Metastatic Liver Carcinoma in the Adrenal Gland (tissue), 2 donors: ENCODE data around the gene NPB.

DNA sequence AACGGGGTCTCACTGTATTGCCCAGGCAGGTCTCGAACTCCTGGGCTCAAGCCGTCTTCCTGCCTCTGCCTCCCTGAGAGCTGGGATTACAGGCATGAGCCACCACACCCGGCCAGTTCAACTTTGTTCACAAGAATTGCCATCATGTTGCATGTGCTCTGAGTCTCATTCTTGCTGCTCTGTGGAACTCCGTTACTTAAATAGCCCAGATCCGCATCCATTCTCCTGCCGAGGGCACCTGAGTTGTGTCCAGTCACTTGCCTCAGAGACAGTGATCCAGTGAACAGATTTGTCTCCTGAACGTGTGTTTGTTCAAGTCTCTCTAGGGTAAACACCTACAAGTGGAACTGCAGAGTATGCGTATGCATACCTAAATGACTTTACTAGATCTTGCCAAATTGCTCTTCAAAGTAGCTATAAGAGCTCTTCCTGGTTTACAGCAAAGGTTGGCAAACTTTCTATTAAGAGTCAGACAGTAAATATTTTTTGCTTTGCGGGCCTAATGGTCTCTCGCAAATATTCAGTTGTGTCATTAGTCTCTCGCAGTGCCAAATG is 3.4 kb upstream of the SLC38A10 start:
- PRO-cap, 2 experiments, result no peak in any of the 2 experiments

GRCh38 chr17:81323493-81324211 is 28.5 kb upstream of the SLC38A10 start:
- PRO-cap, 2 experiments, result no peak in any of the 2 experiments

DNA sequence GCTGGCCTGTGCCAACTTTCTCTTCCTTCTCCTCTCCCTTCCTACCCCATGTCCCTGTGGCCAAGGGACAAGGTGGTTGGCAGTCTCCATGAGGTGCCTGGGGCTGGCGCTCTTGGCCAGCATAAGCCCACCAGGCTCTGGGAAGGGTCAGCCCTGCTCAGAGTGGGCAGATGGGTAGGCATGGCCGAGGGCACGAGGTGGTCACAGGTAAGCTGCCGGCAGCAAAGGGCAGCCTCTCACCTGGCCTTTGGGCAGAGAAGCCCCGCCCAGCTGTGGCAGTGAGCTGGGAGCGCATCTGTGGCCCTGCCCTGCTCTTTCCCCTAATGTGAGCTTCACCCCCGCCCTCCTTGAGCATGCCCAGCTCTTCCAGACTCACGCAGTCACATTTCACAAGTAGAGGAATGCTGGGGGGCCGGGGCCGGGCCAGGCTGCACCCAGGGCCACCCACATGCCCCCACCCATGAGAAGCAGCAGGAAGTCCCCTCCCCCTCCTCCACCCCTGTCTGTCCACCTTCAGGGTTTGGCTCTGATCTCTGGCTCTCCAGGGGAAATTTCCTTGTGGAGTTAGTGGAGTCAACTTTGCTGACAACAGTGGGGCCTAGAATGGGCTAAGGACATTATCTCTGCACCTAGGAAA is 40.7 kb upstream of the SLC38A10 start:
- PRO-cap, 2 experiments, result no peak in any of the 2 experiments

DNA sequence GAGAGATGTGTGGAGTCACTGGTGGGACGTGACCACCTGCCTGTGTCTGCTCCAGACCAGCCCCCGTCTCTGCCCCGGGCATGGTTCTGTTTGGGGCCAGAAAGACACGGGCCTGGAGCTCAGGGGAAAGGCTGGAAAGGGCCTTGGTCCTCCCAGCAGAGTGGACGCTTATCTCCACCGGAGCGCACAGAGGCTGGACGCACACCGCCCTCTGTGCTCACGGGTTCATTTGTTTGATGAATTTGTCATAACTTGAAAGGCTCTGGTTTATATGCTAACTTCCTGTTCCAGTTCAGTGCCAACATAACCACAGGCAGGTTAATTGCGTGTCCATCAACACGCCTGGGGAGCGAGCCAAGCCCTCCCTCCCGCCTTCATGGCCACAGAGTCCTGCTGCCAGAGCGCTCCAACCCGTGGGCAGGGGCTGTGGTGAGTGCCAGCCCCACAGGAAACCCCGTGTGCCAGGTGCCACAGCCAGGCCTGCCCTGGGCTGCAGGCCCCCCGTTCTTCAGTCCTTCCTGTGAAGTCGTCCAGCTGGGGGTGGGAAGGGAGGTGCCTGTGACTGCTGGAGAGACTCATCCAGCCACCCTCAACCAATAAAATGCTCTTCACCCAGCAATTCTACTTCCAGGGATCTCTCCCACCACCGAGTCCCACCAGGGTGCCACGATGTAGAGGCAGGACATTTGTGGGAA is 29.5 kb upstream of the BAHCC1 start:
- PRO-cap, 2 experiments, result no peak in any of the 2 experiments

DNA sequence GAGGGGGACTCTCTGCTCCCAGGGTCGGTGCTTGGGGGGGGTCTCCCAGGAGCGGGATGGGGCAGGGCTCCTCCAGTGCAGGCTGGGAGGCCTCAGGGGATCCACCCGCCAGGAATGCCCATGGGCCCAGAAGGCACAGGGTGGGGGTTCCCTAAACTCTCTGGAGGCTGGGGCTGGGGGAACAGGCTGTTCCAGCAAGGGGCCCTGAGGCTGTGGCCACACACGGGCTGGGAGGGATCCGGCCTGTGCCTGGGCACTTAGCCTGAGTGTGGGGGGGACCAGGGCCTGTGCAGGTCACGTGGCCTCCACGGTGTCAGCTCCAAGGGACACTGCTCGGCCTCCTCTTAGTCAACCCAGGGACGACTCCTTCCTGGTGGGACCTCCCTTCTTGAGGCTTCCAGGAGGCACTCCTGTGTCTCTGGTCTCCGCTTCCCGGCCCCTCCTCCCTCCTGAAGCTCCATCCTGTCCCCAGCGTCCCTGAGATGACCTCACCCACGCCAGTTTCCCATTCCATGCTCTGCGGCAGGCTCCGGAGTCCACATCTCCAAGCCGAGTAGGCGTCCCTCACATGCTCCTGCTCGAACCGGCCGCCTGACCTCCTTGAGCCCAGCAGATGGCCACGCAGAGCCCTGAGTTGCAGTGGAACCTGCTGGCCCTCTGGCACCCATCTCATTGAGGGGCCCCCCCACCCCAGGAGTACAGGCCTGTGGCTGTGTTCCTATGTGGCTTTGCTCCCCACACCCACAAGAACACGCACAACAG is 23.0 kb upstream of the BAHCC1 start:
- PRO-cap, 2 experiments, result no peak in any of the 2 experiments

- PRO-cap, 2 experiments, result peak in 2 of 2 experiments; most common plus-strand start chr17:81392308 (in 2); most common minus-strand start chr17:81392102 (in 1)
Measured at GRCh38 chr17:81391779-81392524, 3.3 kb upstream of the BAHCC1 start.

DNA sequence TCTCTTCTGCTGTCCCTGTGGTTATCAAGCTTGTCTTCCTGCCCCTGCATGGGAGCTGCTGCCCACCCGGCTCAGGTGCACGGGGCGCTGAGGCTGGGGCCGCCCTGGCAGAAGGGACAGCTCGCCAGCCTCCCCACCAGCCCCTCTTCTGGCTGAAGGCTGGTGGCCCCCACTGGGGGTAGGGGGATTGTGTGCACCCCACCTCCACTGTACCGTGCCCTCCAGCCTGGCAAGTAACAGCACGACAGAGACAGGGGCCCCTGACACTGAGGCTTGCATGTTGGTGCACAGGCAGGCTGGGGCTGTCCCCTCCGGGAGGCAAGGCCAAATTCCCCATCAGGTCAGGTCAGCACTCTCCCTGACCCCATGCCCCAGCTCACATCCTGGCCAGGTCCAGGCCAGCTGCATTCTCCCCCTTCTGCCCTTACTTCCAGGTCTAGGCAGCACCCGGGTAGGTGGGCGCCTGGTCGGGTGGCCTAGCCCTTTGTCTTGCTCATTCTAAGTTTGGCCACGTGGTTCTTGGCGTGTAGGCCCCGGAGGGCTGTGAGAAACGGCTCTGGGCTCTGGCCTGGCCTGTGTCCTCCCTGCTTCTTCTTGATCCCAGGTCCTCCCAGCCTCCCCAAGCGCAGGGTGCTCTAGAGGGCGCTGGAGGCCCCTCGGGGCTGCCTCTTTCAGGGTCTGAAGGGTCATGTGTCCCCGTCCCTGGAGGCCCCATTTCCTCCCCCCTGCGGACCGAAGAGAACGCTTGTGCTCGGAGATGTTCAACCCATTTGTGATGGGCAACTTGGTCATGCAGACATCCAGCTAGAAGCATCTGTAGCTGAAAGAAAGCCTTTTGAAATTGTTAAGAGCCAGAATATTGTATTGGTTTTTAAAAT is 6.5 kb downstream of the BAHCC1 start:
- PRO-cap, 2 experiments, result no peak in any of the 2 experiments

- PRO-cap, 2 experiments, result no peak in any of the 2 experiments
Measured at GRCh38 chr17:81426820-81427554, 31.7 kb downstream of the BAHCC1 start.

DNA sequence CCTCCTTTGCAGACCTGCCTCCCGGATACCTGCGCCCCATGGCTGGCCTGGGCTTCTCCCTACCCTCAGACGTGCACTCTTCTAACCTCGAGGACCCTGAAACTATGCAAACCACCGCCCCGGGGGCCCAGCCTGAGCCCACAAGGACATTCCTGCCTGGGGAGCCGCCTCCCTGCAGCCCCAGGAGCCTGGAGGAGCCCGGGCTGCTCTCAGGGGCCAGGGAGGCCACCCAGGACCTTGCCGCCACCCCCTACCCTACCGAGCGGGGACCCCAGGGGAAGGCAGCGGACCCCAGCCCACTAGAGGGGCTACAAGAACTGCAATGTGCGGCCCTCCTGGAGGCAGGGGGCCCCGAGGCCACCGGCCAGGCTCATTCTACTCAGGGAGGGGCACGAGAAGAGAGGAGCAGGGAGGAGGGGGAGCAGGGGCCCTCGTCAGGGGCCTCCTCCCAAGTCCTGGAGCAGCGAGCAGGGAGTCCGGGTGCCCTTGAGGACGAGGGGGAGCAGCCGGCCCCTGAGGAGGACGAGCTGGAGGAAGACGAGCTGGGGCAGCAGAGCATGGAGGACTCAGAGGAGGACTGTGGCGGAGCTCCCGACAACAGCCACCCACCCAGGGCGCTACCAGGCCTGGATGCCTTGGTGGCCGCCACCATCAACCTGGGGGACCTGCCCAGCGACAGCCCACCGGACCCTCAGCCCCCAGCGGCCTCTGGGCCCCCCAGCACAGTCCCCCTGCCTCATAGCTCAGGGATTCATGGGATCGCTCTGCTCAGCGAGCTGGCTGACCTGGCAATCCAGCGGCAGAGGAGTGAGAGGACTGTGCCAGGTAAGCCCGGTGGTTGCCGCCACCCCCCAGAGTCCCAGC is 52.0 kb downstream of the BAHCC1 start:
- PRO-cap, 2 experiments, result no peak in any of the 2 experiments

GRCh38 chr17:81499935-81500389 is 12.6 kb downstream of the ACTG1 start:
- PRO-cap, 2 experiments, result no peak in any of the 2 experiments

DNA sequence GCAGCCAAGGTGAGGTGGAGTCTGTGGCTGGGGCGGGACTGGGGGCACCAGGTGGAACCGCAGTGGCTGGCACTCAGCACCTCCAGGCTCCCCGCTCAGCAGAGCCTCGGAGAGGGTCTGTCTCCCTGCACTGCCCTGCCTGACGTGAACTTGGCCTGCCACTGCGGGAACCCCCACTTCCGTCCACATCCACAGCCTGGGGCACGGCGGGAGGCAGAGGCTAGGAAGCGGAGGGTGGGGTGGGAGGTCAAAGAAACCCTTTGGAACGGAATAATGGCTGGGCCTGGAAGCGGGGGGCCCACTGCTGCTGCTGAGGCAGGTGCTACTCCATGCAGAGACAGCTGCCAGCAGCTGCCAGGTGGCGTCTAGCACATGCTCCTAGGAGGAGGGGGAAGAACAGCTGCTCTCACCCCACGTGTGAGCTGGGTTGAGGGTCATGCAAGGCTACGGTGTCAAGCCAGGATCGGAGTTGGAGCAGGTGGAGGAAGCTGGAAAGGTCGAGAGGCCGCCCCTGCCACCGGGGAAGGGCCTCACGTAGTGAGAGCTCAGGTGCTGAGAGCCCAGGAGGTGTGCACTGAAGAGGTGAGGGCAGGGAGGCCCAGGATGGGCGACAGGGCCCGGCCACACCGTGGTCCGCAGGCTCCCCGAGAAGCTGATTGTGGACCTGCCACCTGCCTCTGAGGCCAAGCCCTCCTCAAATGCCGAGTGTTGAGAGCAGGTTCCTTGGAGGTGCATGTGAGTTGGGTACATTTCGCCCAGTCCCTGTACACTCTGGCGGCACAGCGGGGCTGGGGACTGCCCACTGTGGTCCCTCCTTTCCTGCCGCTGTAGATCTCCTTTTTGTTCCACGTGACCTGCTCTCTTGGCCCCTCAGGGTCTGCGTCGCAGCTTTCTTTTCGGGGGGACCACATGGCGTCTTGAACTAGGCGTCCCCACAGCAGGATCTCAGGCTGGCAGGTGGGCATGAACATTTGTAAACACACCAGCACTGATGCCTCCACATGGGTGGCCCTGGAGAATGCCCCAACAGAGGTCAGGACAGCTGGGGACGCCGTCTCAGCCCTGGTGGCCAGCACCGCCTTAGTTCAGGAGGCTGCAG is 9.9 kb downstream of the FSCN2 start:
- PRO-cap, 2 experiments, result no peak in any of the 2 experiments

DNA sequence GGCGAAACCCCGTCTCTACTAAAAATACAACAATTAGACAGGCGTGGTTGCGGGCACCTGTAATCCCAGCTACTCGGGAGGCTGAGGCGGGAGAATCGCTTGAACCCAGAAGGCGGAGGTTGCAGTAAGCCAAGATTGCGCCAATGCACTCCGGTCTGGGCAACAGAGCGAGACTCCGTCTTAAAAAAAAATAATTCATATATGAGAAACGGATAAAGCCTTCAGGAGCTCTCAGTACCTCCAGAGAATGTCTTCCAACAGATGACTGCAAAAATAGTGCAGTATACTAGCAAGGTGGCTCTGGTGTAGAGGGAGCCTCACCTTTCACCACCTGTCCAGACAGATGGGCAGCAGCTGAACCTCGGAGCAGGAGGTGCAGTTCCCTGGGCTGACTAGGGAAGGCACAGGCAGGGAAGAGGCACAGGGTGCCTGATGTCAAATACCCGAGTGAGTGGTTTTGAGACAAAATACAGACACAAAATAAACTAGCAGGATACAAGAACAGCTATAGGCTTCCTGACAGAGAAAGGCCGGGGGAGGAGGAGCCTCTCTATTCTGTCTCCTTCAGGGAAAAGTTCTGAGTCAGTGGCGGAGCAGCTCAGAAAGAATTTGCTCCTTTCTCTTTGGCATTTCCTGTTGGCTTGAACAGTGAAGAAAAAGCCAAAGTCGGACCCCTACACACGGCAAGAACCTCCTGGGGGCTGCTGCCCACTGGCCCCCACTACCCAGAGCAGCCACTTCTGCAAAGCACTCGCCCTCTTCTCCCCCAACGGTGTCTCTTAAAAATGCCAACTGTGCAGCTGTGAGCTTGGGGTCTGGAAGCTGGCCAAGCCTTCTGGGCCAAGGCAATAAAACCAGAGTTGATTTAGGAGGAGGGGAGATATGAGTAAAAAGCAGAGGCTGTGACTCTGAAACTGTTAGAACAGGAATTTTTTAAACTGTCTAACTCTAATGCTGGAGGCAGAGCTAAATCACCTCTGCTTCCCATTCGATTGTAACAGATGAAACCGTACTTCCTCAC is 14.3 kb upstream of the FAAP100 start:
- PRO-cap, 2 experiments, result no peak in any of the 2 experiments

DNA sequence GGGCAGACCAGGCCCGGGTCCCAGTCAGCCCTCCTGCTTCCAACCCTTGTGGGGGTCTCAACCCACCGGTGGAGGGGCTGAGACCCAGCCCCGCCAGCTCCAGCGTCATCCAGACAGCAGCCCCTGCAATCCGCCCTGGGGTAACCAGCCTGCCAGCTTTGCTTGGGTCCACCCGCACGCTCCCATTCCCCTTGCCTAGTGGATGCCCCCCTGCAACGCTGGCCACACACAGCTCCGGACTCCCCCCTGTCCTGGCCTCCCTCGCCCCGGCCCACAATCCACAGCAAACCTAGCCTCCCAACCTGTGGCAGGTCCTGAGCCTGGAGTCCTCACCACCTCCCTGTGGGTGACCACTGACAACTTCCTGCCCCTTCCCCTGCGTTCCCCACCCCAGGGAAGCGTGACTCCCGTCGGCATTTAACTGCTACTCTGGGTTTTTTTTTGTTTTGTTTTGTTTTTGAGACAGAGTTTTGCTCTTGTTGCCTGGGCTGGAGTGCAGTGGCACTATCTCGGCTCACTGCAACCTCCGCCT is 2.9 kb downstream of the PDE6G start:
- PRO-cap, 2 experiments, result no peak in any of the 2 experiments

GRCh38 chr17:81713066-81714114 is 1.3 kb downstream of the SLC25A10 start:
- PRO-cap, 2 experiments, result peak in 2 of 2 experiments; most common plus-strand start chr17:81713915 (in 2); most common minus-strand start chr17:81713836 (in 1)

DNA sequence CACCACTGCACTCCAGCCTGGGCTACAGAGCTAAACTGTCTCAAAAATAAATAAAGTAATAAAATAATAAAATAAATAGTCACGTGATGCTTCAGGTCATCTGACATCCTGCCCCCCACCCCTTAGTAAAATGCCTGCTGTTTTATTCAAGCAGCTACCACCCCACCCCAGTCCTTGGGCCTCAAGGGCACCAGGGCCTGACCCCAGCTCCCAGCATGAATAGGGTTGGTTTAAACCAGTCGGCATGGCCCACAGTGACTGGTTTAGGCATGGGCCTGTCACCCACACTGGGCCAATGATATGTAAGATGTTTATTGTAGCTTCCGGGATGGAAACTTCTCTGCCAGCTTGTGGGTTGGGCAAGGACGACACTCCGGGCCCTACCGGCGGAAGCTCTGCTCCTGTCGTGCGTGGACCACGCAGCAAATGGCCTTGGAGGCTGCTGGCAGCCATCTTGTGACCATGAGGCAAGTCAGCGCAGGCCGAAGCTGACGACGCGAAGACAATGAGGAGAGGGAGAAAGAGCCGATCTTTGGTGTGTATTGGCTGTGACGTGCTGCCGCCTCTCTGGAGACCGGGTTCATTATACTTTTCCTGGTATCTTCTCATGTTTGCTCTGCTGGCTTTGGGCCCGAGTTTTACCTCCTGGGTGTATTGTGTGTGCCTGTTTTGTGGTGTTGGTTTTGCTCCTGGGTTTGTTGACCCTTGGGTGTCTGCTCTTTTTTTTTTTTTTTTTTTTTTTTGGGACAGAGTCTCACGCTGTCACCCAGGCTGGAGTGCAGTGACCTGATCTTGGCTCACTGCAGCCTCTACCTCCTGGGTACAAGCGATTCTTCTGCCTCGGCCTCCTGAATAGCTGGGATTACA is 15.3 kb downstream of the SLC25A10 start:
- PRO-cap, 2 experiments, result peak in 2 of 2 experiments; most common plus-strand start position 346 of the sequence (in 2); most common minus-strand start position 173 of the sequence (in 1)

- PRO-cap, 2 experiments, result peak in 2 of 2 experiments; most common plus-strand start chr17:81863250 (in 1); most common minus-strand start chr17:81863184 (in 1)
Measured at GRCh38 chr17:81863106-81863777, 2.9 kb upstream of the P4HB start.

DNA sequence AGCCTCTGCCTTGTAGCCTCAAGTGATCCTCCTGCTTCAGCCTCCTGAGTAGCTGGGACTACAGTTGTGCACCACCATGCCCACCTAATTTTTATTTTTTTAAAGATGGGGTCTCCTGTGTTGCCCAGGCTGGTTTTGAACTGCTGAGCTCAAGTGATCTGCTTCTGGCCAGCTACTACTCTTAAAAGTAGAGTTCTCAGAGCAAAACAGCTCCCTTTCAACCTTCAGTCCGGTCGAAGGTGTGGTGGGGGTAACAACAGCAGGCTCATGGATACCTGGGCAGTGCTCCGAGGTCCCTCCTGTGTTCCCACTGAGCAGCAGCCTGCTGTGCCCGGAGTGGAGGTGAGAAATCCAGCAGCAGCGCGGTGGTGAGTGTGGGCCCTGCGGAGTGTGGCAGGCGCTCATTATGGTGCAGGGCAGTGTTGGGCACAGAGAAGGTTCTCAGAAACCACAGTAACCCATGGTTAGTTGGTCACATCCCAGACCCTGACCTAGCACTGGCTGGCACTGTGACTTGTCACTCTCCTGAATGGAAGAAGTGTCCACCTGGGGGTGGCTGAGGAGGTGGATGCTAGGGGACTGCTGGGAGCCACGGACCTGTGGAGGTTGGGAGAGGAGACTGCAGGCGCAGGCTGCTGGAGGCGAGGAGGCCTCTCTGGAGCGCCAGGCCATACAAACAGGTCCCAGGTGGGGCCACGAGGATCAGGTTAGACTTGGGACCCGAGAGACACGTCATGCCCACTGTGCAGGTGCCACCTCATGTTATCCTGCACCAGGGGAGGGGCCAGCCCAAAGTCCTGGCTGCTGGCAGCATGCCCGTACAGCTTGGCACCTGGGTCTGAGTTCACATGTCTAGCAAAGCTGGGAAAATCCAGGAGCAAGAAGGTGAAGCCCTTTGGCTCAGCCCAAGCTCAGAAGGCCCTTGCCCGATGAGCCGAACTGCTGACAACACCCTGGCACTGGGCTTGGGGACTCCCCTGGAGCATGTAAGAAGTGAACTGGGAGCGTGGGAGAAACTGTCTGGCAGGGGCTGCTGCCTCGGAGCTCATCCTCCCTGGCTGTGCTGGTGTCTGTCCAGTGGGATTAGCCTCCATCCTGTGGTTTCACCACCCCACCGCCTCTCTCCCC is 5.2 kb upstream of the P4HB start:
- PRO-cap, 2 experiments, result peak in 2 of 2 experiments; most common plus-strand start position 989 of the sequence (in 2); most common minus-strand start position 674 of the sequence (in 2)

DNA sequence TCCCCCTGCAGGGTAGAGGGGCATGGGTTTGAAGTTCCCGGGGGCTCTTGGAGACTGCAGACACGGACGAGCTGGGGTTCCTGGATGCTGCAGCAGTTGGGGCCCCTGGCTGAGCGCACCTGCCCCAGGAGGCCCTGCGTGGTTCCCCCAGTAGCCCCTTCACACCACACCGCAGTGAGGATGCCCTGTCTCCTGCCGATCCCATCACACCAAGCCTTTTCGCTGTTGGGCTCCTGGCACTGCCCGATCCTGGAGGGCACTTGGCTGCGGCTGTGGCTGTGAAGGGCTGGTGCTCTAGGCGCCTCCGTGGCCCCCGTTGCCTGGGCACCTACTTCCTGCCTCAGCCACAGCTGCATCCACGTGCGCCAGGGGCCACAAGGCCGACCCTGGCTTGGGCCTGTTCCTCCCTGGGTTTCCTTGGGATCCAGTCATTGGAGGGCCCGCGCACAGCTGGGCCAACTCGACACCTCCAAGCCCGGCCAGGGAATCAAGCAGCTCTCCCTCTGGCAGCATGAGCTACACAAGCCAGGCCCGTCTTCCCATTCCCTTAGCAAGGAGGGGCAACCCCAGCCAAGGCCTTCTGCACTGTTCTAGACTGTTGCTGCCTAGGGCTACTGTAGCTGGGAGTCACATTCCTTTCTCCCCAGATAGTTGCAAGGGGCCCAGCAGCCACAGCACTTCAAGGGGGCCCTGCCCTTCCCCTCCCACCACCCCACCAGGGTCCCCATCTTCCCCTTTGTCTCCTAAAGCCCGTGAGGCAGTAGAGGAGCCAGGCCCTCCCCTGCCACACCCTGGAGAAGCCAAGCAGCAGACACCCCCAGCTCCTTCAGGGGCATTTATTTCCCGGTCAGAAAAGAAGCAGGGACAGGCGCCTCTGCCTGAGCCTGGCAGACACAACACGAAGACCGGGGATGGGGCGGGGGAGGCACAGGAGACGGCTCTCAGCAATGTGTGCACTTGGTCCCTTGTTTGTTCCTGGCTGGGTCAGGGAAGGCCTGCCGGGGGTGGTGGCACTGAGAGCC is 3.9 kb downstream of the ARHGDIA start:
- PRO-cap, 2 experiments, result peak in 2 of 2 experiments; most common plus-strand start position 646 of the sequence (in 1); most common minus-strand start position 522 of the sequence (in 1)

DNA sequence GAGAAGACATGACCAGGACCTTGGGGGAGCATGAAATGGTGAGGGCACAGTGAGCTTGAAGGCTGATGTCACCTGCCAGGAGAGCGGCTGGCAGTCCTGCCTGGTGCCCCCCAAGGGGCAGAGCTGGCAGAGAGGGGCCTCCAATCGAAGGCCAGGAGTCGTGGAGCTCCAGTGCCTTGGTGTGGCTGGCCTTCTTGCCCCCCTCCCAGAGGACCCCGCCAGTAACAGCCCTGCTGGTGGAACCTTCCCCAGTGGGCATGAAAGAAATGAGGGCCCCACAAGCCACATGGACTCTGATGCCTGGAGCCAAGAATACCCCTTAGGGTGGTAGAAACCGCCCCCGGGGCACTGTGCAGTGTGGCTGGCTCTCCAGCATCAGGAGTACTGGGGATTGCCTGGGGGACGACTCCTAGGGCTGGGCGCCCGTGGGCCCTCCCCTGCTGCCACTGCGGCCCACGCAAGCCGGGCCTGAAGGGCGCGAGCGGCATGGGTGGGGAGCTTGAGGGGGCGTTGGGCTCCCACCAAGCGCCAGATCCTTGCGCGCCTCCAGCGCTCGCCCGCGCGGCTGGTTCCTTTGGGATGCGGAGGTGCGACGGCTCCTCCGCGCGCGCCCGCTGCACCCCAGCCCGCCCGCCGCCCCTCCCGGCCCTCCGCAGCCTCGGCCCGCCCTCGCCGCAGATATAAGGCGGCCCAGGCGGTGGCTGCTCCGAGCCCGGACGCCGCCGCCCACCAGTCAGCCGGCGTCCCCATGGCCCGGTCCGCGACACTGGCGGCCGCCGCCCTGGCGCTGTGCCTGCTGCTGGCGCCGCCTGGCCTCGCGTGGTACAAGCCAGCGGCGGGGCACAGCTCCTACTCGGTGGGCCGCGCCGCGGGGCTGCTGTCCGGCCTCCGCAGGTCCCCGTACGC is at the start of gene NPB:
Gene NPB, plus strand, starts transcription at position 709 of the 906 bp plus-strand sequence.
- PRO-cap, 2 experiments, result no peak in any of the 2 experiments

GRCh38 chr17:81913965-81915055 is 3.1 kb upstream of the PCYT2 start:
- PRO-cap, 2 experiments, result no peak in any of the 2 experiments